ENCODE measurements around a stretch of chr20.

DNA sequence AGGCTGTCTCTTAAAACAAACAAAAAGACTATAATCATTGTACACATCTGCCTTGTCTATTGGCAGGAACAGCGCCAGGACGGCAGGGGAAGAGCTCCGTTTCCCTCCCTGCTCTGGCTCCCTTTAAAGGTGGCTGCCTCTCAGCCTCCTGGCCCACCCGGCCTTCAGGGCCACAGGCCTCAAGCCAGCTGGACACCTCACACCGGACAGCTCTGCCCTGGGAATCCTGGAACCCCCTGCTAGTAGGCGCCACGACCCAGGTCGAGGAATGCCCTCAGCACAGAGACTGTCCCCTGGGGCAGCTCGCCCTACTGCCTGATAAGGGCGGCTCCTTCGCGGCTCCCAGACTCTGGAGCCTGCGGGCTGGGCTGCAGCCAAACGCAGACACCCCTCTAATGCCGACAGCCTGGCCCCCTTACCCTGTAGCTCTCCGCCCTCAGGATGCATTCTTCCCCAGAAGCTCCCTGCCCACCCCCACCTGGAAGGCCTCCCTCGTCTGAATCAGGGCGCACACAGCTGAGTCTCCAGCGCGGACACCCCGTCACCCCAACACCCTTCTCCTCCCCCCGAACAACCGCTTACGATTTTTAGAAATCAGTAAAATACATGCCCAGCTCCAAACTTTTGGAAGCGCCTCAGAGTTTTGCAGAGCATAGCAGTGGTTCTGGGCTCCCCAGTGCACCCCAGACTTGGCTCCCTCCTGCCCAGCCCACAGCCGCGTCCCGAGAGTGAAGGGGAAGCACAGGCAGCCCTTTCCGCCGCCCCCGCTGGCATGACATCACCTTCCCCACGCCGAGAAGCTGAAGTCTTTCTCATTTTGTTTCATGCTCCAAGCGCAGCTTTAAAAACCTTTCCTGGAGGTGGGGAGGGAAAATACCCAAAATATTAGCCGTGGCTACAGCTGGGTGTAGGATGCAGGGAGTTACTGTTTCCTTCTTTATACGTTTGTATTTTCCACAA lies 73.3 kb downstream of the SNX5 start:
- RRBS, result 10% methylated on average over 2 of the region's 36 CpGs

- RRBS, result no CpG with 5 or more reads among the region's 13 CpGs
Observed at GRCh38 chr20:17964357-17965659, 3.8 kb downstream of the SNX5 start.

GRCh38 chr20:18388728-18389362 lies 78.0 kb downstream of the DZANK1 start:
- RRBS, result no CpG with 5 or more reads among the region's 7 CpGs

GRCh38 chr20:18989587-18990154 lies 176.1 kb downstream of the SCP2D1 start:
- RRBS, result no CpG with 5 or more reads among the region's 8 CpGs

- RRBS, result no CpG with 5 or more reads among the region's 6 CpGs
Observed at GRCh38 chr20:19098838-19099205, 113.6 kb upstream of the SLC24A3 start.

DNA sequence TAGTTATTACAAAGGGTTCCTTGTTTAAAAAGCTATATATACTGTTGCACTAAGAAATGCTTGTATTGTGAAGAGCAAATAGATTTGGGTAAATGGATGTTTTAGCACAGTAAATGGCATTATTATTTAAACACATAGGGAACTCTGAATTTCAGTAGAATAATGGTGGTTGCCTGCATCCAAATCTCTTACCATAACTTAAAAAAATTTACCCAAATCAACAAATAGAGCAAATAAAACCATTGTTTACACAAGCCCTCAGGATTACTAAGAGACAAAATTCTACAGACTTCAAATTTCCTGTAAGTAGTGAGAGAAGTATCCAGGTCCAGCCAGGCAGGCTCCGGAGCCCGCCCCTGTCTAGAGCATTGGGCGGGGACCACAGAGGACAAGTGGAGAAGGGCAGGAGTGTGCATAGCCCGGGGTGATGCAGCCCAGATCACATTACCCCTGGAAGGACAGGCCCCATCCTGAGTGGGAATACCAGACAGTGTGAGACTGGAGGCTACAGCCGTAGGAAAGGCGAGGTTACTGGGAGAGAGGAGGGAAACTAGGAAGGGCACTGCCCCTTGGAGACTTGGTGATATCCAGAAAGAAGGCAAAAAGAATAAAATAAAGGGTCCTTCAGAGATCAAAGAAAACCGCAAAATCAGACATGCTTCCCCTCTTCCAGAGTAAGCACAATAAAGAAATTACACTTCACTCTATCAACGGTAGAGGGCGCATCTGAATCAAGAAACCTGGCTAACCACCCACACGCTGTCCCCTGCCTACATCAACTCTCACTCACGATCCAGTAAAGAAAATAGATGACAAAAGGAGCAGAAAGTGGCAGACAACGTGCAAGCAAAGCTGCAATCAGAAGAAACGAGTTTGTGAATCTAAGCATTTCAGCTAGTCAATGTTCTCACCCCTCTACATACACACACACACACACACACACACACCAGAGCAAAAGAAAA lies 26.6 kb downstream of the RIN2 start:
- RRBS, result 4% methylated on average over 4 of the region's 13 CpGs

GRCh38 chr20:19823757-19824559 lies 65.9 kb downstream of the RIN2 start:
- RRBS, result no CpG with 5 or more reads among the region's 20 CpGs

GRCh38 chr20:19880071-19880926 lies 122.2 kb downstream of the RIN2 start:
- RRBS, result no CpG with 5 or more reads among the region's 9 CpGs

- RRBS, result no CpG with 5 or more reads among the region's 6 CpGs
Observed at GRCh38 chr20:19890205-19890999, 126.8 kb upstream of the NAA20 start.

GRCh38 chr20:19921017-19921971 lies 95.9 kb upstream of the NAA20 start:
- RRBS, result no CpG with 5 or more reads among the region's 21 CpGs

GRCh38 chr20:19977430-19977879 lies 39.7 kb upstream of the NAA20 start:
- RRBS, result no CpG with 5 or more reads among the region's 5 CpGs

DNA sequence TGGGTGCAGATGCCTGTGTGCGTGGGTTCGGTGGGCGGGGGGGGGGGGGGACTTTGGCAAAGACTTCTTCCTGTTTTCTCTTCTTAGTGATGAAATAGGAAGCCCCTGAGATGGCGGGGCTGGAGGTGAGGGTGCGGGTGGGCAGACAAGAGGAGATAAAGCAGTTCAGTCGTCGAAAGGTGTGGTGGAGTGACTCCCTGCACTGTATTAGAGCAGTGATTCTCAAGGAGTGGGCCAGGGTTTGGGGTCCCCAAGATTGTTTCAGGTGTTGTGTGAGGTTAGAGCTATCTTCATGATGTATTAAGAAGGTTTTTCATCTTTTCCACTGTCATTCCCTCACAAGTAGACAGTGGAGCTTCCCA lies 3.8 kb downstream of the NAA20 start:
- RRBS, result no CpG with 5 or more reads among the region's 7 CpGs

DNA sequence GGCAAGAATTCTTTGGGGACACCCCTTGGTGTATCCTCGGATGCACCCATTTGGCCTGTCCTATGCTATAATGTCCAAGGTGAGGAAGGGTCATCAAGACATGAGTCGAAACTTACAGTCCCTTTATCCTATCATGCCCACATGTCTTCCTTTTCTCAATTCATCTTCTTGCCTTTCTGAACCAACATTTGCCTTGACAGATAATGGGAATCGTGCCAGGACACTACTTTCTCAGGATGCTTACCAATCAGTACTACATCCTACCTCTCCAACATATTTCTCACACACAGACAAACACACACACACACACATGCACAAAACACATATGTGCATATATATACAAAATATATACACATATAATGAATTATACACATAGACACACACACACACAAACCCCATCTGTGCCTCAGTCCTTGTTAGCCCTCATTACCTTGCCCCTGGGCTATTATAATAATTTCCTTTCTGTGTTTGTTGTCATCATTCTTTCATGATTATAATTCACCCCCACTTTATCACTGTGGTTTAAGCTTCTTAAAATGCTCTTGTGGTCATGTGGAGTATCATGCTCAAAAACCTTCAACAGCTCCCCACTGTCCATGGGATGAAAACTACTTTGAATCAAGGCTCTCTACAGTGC lies 148.8 kb downstream of the RALGAPA2 start:
- RRBS, result no CpG with 5 or more reads among the region's 3 CpGs

DNA sequence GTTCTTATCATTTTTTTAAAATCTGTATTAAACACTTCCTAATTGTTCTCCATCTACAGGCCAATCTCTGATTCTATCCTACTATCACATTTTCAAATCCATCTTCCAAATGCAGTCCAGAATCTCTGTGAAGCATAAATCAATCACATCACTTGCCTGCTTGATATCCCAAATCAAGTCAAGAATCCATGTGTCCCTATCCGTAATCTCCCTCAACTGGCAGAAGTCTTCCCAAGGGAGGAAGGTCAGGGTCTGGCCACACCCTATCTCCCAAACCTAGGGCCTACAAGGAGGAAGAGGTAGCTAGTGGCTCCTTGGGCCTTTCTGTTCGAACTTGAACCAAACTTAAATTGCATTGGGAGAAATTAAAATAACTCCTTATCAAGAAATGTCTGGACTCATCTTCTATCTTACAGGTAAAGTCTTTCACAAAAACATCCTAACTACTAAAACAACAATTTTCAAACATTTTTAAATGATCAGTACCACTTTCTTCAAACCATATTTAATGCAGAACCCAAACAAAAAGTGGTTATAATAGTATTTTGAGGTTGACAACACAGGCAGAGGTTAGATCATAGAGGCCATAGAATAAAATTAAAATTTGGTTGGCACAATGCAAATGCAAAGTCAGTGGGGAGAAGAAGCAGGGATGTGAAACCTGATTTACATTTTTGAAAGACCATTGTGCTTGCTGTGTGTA lies 141.7 kb downstream of the RALGAPA2 start:
- RRBS, result no CpG with 5 or more reads among the region's 2 CpGs

- RRBS, result no CpG with 5 or more reads among the region's 6 CpGs
Observed at GRCh38 chr20:20591094-20591626, 121.3 kb downstream of the RALGAPA2 start.

GRCh38 chr20:20669664-20670163 lies 42.7 kb downstream of the RALGAPA2 start:
- RRBS, result no CpG with 5 or more reads among the region's 6 CpGs

DNA sequence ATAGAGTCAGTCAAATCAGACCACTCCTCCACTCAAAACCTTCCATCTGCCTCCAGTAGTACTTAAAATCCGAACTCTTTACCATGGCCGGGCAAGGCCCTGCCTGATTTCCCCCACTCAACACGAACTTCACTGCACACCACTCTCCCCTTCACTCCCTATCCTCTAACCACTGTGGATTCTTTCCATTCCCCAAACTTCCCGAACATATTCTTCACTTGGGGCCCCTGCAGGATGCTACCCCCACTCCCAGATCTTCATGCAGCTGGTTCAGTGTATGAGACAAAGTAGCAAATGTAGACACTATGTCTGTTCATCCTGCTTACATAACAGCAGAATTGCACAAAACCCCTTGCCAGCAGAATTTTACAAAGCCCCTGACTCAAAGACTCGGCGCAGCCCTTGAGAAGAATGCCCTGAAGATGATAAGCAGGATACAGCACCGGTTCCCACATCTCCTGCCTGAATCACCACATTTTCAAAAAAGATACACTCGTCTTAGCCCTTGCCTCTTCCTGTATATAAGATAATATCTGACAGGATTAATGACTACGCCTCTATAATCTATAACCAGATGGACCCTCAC lies 29.0 kb downstream of the RALGAPA2 start:
- RRBS, result no CpG with 5 or more reads among the region's 9 CpGs

DNA sequence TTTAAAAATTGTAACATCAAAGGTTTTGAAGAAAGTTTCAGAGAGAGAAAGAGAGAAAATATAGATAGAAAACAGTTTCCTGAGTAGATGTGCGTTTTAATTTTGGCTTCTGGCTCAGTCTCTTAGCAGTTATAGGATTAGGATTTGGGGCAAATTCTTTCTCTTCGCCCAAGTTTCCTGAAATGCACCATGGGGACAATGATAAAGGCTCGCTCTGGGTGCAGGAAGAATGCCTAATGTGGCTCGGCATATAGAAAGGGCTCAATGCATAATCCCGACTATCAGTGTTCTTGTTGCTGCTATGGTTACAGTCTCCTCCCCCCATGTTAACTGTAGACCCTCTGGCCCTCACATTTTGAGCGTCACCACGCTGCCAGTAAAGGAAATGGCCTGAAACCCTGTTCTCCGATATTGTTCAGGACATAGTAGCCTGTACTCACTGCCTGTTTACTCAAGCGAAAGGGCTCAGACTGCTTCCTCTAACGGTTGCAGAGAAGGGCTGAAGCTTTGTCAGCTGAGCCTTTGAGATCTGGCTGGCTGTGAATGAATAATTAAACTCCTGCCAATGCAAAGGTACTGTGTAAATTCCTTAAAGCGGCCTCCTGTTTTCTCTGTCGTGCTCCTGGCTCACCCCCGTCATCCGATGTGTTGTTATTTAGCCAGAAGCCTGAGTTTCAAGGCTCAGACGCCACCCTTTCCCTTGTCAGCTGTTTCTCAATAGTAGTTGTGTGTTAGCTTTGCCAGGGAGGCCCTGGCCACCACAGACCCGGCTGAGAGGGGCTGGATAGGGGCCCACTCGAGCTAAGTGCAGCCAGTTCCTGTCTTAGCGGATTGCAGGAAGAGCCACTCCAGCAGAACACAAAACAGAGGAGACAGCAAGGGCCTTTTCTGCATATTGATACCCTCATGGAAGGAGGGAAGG lies 31.1 kb upstream of the RALGAPA2 start:
- RRBS, result no CpG with 5 or more reads among the region's 18 CpGs

GRCh38 chr20:21189999-21190203 lies 64.0 kb downstream of the KIZ start:
- RRBS, result no CpG with 5 or more reads among the region's 2 CpGs

- RRBS, result no CpG with 5 or more reads among the region's 2 CpGs
Observed at GRCh38 chr20:21359873-21360284, 37.4 kb downstream of the NKX2-4 start.

All from AG08470 (cell line).